Aorta (tissue), 1 donor: ENCODE data around the genes OR52B4, TRIM21, OR51A2, HBB, HBD, TRIM22, OR52N4, OR52N1 and OR56A1.

DNA sequence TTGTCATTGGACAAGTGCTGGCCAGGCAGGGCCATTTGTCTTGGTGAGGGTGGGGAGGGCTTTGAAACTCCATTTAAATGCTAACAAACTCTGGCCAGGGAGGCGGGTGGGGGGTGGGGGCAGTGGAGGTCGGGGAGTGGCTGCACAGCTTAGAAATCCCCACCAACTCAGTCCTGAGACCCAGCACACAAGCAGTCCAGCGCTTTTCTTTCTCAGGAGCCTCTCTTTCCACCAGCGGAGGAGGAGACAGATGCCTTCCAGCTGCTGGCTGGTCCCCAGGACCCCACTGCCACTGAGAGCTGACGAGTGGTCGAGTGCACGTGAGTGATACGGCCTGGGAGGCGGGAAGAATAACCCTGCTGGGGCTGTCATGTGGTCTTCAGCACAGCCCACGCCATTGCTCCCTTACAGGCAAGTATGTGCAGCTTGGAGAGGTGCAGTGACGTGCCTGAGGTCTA, 24.2 kb upstream of the OSBPL5 start:
- PRO-cap, result no peak

- PRO-cap, result no peak
These were observed 54.1 kb upstream of the CHRNA10 start for GRCh38 chr11:3725390-3725677.

DNA sequence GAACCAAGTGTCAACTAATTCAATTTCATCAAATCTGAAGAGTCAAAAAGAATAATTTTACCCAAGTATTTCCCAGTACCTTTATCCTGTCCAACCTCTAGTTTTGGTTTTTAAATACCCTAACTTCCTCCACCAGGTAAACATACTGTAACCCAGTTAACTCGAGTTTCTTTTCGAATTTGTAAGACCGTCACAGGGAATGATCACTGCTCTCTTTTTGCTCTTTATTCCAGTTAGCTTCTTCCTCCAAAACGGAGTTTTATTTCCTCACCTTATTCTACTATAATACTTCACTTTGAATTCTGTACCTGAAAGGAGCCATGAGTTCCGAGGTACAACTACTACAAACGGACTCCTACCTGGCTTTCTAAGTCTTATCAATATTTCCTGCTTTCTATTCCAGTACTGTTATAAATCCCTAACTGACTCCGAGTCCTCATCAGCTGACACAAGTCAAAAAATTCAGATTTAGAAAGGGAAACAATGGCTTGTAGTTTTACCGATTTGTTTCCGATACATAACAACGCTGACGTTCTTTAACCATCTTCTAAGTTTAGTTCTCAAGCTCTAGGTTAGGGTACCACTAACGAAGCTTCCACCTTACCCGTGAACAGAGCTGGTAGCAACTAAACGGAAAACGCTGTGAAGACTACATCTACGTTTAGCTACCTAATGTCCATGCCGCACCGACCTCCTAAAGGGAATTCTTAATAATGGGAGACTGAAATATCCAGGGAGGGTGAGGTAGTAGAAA, 1.2 kb downstream of the NUP98 start:
- PRO-cap, result no peak

GRCh38 chr11:3826398-3827335, 14.1 kb downstream of the RHOG start:
- PRO-cap, result no peak

- PRO-cap, result no peak
These were observed 3.1 kb downstream of the RHOG start for GRCh38 chr11:3837489-3838196.

DNA sequence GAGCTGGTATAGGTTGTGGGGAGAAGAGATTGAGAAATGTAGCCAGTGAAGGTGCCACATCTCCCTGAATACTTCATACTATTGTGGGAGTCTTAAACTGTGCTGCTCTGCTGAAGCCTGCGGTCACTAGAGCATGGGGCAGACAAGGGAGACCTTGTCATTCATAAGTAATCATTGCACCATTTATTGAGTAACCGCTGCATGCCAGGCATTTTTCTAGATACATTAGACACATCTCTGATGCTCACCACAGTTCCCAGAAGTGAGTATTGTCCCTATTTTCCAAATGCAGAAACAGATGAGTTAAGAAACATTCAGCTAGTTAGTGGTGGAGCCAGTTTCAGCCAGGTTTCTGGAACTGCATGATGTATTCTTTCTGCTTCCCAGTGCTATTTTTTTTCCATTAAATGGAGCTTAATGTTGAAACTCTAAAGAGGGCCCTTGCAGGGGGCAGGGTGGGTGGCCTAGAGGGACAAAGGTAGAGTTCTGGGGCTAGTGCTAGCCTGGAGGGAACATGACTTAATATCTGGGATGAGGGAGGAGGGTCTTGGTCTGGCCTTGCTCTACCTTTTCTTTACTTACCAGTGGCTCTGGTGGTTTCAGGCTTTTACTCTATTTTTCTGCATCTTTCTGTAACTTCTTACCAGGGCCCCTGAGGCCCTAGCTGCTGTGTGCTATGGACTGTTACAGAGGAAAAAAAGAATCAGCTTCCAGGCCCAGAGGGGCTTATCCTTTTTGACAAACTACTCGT, 50.1 kb downstream of the STIM1 start:
- PRO-cap, result no peak

GRCh38 chr11:4186773-4188058, 92.6 kb downstream of the RRM1 start:
- PRO-cap, result no peak

GRCh38 chr11:4368135-4368567, at the start of gene OR52B4:
TSS of gene OR52B4 (minus strand) at chr11:4368386.
- PRO-cap, result no peak

DNA sequence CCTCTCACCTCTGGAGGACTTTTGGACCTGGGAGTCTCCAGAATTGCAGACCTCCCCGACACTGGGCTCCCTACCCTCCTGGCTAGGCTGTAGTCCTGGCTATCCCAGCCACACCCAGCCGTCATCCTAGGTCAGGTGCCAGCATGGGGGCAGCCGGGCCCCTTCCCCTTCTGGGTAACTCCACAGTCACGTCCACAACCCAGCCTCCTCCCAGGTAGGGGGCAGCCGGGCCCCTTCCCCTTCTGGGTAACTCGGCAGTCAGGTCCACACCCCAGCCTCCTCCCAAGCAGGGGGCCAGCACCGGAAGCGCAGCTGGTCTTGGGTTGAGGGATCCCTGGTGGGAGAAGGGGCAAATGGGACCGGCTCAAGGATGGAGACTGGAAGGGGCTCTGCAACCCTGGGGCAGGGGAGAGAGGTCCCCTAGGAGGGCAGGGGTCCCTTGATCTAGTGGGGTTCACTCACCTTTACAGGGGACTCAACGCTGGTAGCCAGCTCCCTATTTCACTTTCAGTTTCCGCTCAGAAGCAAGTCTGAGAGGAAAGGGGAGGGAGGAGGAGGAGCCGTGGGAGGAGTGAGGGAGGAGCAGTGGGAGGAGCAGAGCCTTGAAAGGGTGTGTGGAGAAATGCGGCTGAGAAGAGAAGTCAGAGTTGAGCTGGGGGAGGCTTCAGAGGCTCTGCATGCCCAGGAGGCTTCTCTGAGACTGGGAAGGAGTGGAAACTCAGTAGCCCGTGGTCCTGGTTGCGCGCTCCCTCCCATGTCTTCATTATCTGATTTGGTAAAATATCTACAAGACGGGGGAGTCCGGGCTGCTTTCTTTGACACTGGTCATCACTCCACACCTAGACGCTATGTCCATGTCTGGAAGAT, at the start of gene TRIM21:
Gene TRIM21 (minus strand): TSS at position 532 of the 867 bp plus-strand sequence.
- PRO-cap, result bidirectional peak, plus-strand start at position 644 of the sequence, minus-strand start at position 514 of the sequence

DNA sequence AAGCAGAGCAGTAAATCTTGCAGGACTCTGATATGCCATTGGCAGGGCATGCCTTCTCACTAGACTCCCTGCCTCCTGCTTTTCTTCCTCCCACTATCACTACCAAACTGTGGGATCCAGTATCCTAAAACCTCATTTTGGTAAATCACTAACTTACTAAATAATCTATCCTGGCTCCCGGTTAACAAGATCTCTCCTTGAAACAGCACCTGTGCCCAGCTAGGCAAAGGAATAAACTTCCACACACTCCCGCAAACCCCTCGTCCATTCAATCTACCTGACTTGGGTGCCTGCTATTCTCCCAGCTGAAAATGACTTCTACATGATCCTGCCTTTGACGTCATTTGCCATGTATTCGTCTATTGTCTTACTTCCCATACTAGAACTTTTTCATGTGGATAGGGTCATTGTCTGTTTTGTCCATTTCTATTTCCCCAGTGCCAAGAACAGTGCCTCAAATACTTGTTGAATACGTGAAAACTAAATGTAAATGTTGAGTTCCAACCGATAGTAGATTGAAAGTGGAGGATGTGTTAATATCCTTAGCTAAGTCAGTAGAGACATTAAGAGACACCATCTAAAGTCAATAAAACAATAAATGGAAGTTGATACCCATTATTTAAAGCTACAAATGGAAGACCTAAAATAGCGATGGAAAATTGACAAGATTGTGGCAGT, 1.0 kb downstream of the TRIM68 start:
- PRO-cap, result no peak

DNA sequence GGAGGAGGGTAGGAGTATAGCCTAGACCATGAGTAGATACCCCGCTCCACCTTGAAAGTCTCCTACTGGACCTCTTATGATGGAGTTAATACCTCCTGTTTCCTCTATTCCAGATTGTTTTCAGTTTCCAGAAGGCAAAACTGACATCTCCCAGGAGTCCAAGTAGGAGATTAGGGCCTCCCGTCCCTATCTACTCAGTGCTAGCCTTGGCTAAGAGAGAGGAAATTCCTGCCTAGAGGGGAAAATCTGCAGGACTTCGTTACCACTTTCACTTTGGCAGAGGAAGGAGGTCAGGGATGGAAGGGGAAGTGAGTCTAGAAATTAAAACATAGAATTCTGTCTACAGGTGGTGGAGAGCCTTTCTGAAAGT, 2.2 kb upstream of the TRIM68 start:
- PRO-cap, result unidirectional peak, plus-strand start at position 271 of the sequence

DNA sequence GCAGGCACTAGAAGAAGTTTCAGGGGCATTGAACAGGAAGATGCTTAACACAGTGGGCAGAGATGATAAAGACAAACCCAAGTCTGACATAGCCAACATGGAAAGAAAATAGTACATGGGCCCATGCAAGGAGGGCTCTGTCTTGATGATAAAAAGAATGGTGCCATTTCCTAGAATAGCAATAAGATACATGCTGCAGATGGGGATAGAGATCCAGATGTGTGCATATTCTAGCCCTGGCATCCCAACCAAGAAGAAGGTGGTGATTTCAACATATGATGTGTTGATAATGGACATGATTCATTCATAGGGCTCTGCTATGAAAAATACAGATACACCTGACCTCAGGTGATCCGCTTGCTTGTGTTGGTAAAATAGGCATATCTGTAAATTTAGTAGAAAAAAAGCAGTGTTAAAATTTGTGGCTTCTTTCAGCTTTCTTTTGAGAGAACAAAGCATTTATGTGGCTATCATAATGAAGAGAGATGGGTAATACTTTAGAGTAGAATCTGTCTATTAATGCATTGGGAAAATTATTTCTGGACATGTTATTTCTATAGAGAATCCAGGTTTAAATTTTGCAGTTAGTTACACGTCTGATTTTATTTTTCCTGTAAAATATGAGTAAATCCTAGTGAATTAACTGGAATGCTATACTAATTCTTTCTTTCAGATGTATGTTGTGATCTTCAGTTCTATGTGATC, at the start of gene OR51A2:
Gene OR51A2 (minus strand): TSS at position 297 of the 705 bp plus-strand sequence.
- PRO-cap, result no peak

DNA sequence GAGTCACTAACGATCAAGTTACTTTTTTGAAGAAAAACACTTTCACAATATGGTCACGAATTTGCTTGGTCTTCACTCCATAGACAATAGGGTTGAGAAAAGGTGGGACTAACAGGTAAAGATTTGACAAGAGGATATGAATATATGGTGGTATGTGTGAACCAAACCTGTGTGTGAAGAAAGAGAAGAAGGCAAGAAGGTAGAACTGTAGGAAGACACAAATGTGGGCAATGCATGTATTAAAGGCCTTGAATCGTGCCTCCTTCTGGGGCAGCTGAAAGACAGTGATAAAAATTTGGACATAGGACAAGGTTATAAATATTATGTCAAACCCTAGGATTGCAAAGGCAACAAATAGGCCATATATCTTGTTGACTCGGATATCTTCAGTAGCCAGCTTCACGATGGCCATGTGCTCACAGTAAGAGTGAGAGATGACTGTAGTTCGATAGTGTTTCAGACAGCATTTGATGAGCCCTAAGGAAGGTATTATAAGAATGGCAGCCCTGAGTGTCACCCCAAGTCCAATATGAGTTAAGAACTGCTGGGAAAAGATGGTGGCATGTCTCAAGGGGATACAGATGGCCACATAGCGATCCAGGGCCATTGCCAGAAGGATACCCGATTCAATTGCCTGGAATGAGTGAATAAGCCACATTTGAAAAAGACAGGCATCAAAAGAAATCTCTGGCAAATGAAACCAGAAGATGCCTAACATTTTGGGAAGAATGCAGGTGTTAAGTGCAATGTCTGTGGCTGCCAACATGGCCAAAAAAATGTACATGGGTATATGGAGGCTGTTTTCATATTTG, 6.3 kb downstream of the OR52A5 start:
- PRO-cap, result no peak

DNA sequence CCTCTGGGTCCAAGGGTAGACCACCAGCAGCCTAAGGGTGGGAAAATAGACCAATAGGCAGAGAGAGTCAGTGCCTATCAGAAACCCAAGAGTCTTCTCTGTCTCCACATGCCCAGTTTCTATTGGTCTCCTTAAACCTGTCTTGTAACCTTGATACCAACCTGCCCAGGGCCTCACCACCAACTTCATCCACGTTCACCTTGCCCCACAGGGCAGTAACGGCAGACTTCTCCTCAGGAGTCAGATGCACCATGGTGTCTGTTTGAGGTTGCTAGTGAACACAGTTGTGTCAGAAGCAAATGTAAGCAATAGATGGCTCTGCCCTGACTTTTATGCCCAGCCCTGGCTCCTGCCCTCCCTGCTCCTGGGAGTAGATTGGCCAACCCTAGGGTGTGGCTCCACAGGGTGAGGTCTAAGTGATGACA, at the start of gene HBB:
Gene HBB (minus strand): TSS at position 303 of the 425 bp plus-strand sequence.
- PRO-cap, result no peak

- PRO-cap, result no peak
These were observed at the start of gene HBD for GRCh38 chr11:5234391-5234842. TSS of gene HBD (minus strand) at chr11:5234483.

DNA sequence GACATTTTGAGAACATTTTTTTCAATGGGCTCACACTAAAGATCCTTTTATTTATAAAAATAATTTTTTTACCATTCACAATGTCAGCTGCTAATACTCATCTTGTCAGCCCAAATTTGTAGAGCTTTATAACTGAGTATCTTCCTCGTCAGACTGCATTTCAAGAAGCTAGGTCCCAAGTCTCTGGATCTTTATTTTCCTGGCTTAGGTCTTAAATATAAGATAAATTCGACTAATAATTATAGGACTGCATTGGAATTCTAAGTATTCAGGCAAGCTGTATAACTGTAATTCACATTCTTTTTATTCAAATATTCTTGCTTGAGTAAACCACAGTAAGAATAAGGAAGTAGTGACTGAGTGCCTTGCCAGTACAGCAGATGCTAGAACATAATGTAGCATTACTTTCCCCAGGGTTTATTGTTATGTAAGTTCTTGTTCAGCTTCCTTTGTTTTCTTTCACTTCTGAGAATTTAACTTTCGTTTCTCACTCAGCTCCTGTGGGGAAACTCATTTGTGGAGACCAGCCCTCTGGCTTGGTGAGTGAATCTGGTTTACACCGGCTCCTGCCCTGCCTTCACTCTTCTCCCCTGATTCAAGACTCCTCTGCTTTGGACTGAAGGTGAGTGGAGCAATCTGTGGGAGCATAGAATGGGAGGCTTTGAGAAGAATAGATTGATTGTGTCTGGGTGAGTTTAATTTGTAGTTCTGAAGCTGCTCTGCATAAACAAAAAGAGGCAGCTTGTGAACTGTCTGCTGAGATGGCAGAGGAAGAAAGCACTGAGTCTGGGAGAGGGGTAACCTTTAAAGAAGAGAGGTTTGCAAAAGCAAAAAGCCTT, at the start of gene TRIM22:
Gene TRIM22 (plus strand): TSS at position 513 of the 839 bp plus-strand sequence.
- PRO-cap, result no peak

- PRO-cap, result no peak
These were observed 2.5 kb downstream of the TRIM22 start for GRCh38 chr11:5692062-5692595.

- PRO-cap, result no peak
These were observed at the start of gene OR52N4 for GRCh38 chr11:5753914-5754407. TSS of gene OR52N4 (plus strand) at chr11:5754243.

DNA sequence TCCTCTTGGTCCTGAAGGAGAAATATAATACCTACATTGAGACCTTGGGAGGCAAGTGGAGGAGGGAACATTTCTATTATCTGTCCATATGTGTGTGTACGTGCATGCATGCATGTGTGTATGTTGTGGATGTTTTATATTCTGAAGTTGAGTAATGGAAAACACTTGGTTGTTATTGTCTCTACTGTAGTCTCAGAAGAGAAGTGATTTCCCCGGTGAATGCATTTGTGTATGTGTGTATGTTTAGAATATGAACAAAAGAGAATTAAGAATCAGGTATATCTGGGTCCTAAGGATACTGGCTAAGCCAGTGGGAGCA, at the start of gene OR52N1:
Gene OR52N1 (minus strand): TSS at position 82 of the 319 bp plus-strand sequence.
- PRO-cap, result no peak

DNA sequence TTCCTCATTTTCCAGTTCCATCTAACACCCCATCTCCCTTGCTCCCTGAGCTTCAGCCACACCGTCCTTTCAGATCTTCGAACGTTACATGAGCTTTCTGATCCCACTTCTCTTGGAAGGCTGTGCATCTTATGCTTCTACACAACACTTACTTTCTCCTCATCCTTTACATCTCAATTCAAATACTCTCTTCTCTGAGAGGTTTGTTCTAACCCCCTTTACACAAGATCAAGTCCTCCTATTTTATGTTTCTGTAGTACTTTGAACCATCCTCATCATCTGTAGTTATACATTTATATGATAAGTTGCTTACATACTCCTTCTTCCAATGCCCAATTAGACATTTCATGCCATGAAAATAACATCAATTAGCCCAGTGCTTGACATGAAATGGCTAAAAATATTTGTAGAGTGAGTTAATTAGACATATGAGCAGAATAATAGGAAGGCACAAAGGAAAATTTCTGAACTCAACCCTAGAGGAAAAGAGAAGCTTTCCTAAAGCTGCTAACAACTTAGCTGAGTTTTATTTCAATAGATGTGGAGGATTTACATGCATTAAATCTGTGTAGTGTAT, at the start of gene OR56A1:
Gene OR56A1 (minus strand): TSS at position 209 of the 577 bp plus-strand sequence.
- PRO-cap, result no peak